HT-29 (cell line): ENCODE measurements around the genes GOLGA8O and FMN1.

GRCh38 chr15:31442566-31443308 lies 116.1 kb downstream of the KLF13 start:
- RAMPAGE, long total RNA = no peak

GRCh38 chr15:31472774-31473539 lies 146.3 kb downstream of the KLF13 start:
- RAMPAGE, long total RNA = no peak

DNA sequence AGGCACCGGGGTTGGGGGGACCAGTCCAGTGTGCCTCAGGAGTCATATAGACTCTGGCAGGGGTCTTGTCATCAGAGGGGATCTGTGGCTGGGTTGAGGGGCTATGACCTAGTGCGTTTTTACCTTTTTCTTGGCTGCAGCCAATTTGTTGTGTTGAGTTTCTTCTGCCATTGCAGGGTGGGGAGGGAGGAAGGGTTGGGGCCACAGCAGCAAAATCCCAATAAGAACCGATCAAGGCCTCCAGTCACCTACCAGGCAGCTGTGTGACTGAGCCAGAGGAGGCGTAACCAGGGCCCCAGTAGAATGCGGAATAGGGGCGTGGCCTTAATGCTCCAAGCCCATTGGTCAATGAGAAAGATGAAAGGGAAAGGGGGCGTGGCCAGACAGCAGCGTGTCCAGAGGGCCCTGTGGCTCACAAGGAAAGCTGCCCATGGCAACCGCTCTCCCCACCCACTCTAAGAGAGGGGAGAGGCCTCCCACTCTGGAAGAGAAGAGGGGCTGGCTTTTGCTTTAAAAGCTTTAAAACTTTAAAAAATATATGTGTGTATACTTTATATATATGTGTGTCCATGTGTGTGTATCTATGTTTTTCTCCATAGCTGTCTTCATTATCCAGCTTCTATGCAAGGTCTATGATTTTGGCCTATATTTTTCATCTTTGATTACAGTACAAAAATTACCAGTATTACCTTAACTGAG lies at the start of gene GOLGA8O:
Gene GOLGA8O (minus strand): TSS at position 269 of the 699 bp plus-strand sequence.
- RAMPAGE, long total RNA = no peak

DNA sequence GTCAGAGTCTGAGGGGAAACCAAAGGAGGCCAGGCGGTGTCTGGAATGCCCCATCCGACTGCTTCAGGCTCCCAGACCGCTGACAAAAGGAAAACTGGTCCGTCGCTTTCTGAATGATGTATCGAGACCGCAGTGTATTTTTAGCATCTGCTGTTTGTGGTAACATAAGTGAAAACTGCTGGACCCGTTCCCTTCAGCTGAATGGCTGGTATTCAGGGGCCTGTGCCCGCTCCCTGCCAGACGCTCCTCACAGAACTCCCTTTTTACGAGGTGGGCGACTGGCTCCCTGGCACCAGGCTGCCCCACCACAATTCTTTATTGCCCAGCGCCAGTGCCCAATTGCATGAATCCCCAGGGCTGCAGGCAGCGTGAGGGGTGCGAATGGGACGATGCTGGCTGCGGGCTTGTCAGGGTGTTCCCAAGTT lies 30.5 kb downstream of the SCG5 start:
- RAMPAGE, long total RNA = no peak

- RAMPAGE, long total RNA = no peak
Observed at GRCh38 chr15:32677194-32677624, 35.7 kb downstream of the SCG5 start.

DNA sequence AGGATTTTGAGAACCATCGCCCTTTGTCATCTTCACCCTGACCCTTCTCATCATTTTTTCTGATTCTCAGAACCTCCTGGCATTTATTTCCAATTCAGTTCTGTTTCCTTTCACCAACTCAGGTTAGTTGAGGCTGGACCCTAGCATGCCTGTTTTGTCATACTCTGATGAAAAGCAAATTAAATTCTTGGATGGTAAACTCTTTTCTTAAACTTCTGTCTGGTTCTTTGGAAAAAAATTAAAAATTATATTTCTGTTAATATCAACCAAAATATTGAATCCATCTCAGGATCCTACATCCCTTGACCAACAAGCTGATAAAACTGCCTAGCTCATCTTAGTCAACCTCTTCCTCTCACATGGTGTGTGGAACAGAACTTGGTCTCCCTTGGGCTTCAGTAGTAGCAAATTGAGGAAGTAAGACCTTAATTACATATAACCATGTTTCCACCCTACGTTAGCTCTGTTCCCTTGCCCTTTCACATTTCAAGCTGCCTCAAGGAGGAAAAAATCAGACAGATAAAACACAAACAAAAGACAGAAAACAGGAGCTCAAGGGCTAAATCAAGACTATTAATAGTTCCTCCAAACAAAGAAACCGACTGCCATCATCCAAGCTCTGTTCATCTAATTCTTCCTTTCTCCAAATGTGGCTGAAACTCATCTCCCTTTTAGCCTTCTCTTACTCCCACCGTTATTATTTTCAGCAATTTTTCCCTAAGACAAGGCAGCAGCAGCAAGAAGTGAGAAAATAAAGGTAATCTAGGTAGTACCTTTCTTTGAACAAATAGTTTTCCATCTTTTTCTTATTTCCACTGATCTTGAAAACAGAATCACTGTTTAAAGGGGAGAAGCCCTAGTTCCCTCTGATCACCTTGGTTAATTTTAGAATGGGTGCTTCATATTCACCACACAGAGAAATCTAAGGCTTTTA lies 116.4 kb downstream of the GREM1 start:
- RAMPAGE, long total RNA = no peak

DNA sequence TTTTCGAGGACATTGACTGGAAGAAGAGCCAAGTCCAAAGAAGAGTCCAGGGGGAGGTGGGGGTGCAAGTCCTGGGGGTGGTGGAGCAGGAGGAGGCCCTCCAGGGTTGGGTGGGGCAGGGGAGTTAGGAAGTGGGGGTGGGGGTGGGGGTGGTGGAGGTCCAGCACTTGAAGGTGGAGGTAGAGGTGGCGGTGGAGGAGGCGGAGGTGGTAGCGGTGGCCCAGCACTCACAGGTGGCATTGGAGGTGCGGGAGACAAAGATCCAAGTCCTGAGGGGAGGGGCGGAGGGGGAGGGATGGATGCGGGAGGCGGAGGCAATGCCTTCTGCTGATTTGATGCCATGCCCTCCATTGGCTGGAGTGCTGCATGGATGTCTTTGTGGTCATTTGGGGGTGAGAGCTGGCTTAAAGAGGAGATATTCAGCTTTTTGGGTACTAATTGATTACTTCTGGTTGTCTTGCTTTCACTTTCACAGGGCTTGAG lies 225.7 kb downstream of the FMN1 start:
- RAMPAGE, long total RNA = no peak

DNA sequence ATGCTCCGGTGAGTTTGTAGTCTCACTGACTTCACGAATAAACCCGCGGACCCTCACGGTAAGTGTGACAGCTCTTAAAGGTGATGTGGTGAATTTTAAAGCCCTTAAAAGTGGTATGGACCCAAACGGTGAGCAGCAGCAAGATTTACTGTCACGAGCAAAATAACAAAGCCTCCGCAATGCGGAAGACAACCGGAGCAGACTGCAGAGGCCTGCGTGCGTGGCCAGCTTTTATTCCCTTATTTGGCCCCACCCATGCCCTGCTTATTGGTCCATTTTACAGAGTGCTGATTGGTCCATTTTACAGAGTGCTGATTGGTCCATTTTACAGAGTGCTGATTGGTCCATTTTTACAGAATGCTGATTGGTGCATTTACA lies 65.9 kb downstream of the FMN1 start:
- RAMPAGE, long total RNA = no peak

GRCh38 chr15:33148150-33149055 lies 46.1 kb downstream of the FMN1 start:
- RAMPAGE, long total RNA = no peak

- RAMPAGE, long total RNA = no peak
Observed at GRCh38 chr15:33152771-33153823, 41.4 kb downstream of the FMN1 start.

GRCh38 chr15:33153925-33154433 lies 40.5 kb downstream of the FMN1 start:
- RAMPAGE, long total RNA = no peak

DNA sequence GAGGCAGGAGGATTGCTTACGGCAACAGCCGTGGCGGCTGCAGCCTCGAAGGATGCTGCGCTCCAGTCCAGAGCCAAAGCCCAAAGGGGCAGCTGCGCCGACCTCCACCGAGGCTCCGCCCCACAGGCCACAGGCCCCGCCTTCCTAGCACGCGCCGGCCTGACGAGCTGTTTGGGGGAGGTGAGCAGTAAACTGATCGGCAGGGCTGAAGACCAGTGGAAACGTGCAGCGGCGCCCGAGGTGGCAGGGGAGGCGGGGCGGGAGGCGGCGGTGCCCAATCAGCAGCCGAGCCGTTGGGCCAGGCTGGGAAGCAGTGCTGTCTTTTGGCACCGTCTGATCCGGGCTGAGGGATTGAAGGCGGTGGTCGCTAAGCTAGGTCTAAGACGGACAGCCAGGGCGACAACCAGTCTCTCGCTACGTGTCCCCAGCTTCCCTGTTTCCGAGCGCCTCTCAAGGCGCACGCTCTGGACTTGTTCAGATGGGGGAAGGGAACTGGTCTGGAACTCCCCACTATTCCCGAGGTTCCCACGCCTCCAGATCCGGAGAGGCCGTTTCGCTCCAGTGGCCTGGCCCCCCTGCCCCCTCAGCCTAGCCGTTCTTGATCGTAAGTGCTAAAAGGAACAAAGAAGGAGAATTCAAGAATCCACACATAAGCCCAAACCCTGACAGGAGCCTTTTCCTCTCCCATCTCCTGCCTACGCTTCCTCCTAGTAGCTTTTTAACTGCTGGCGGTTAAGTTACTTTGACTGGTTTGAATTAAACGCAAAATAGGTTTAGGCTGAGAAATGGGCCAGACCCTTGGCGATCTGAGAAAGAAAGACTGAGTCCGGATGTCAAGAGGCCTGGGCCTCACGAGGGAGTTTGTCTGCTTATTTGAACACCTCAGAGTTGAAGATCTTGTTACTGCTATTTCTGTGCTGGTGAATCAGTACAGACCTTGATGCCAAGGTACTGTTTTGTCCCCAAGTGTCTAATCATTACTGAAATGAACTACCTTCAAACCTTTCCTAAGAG lies at the start of gene FMN1:
Gene FMN1 (minus strand): TSS at position 87 of the 1,014 bp plus-strand sequence.
- RAMPAGE, long total RNA = no peak

- RAMPAGE, long total RNA = no peak
Observed at GRCh38 chr15:33584843-33585300, 274.1 kb downstream of the RYR3 start.

DNA sequence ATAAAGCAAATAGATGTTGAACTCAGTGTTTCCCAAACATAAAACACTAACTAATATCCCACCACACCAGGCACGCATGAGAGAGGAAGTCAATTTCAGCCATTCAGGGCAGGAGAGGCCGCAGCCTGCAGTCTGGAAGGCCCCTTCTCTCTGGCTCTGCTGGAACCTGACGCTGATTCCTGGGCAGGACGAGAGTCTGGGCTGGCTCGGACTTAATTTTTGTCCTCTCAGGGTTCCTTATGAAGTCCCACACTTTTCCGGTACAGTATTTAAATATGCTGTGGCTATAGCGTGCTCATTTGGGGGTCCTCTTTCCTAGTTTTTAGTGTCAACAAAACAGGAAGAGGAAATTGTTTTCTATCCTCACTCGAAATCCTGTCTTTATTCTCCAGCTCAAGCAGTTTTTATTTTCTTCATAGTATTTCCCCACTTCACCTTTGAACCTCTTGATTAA lies 240.8 kb upstream of the CHRM5 start:
- RAMPAGE, long total RNA = no peak

- RAMPAGE, long total RNA = no peak
Observed at GRCh38 chr15:33856203-33856726, 112.0 kb upstream of the CHRM5 start.

DNA sequence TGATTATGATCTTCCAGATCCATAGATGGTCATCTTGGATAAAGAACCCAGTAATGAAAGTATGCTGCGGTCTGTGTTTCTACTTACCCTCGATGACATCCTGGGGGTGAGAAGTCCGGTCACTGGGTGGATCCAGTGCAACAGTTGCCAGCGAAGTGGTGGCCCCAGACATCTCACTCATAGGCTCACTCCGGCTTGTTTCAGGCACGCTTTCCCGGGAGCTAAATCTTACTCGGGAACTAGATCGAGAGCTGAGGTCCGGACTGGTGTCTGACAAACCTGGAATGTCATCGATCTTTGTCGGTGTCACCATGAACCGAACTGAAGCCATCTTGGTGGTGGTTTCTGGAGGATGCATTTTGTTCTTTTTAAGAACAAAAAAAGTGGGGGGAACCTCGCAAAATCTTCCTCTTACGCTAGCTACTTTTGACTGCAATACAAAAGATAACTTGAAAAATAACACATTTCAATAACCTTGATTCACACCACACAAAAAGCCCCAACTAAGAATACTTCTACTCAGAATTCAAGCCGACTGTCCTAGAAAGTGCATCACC lies 1.2 kb downstream of the SLC12A6 start:
- RAMPAGE, long total RNA = no peak

- RAMPAGE, long total RNA = no peak
Observed at GRCh38 chr15:34336880-34337231, 725 bp downstream of the SLC12A6 start.

DNA sequence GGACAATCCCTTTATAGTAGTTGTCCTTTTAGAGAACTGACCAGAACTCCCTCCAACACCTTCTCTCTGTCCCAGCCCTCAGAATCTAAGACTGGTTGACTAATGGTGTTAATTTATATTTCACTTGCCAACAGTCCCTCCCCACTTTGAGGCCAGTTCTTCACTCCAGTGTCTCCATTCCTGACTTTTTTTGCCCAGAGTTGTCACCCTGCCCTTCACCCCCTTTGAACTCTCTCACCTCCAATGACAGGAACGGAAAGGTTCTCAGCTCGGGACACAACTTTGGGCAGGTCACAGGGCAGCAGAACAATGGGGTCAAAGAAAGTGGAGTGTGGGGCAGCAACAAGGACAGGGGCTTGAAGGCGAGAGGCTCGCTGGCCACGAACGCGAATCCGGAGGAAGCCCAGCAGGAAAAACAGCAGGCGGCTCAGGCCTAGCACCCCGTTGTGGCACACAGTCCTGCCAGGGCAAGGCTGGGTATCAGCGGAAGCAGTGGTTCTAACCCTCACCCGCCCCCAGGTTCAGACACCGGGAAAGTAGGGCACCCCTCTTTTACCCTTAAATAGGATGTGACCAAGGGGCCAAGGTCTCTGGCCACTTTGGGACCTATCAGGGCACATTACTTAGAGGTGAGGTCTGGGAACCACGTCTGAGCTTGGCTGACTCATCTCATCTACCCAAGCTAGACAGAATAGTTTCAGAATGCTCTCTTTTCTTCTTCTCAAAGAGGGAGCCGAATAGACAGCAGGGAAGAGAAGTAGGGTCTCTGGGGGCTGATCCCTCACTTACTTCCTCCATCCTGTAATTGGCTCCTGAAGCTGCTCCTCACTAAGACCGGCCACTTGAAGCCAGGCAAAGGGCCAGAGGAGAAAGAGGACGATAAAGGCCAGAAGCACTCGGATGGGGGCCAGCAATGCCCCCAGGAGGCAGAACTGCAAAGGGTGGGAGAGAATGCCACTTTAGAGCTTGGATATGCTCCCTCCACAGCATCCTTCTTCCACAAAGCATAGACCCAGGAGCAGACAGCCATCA lies 1.9 kb downstream of the LPCAT4 start:
- RAMPAGE, long total RNA = no peak

DNA sequence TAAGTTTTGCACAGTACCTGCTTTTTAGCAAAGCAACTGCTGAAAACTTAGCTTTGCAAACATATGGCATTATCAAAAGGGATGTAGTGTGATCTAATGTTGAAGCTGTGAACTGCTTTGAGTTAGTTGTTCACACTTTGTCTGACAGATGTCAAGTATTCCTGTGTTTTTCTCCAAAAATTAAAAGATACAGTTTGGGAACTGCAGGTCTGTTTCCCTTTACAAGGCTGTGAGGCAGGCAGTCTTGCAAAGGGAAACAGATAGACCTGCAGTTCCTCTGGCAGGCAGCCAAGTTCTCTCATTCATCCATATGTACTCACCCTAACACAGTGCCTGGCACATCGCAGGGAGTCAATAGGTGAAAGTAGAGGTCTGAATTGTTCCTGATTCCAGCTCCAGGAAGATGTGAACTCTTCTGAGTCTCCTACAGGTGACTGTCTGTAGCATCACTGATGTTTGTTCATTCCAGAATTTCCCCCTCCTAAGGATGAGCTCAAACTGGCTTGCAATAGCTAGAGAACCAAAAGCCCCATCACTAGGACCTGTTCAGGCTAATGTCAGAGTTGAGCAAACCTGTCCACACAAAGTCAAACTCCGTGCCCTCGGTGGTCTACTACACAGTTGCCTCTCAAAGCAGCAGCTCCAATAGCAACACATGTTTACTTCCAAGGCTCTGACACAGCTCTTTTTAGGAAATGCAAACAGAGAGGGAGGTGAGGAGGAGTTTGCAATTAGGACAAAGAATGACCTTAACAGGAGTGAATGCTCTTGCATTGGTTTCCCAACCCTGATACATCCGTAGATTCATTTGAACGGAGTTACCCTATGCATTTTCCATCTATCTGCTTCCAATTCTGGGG lies 64.6 kb upstream of the GOLGA8B start:
- RAMPAGE, long total RNA = no peak

DNA sequence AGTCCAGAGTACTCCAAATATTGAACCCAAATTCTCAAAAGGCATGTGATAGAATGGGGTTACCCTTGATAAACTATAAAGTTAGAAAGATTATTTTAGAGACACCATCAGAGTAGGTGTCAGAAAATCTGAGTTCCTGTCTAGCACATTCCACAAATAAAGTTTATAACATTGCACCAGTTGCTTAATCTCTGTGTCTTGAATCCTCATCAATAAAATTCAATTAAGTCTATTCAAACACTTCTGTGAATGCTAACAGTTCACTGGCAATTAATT lies 6.5 kb downstream of the ACTC1 start:
- RAMPAGE, long total RNA = no peak